ENCODE data around the genes CYP2A7 and EXOSC5.

DNA sequence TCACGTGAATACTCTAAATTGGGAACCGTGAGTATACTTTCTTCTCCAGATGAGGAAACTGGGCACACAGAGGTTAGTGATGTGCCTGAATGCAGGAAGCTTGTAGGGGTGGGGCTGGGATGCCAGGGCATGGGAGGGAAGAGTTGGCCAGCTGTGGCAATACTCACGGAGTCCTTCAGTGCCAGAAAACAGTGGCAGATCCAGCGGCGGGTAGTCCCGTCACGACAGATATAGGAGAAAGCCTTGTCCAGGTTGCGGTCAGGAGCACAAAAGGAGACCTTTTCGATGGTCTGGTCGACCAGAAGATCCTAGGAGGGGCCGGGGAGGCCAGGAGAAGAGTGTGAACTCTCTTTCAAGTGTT, 9.7 kb downstream of the NUMBL start:
- PRO-cap, result no peak
- RAMPAGE, long total RNA, result no peak

DNA sequence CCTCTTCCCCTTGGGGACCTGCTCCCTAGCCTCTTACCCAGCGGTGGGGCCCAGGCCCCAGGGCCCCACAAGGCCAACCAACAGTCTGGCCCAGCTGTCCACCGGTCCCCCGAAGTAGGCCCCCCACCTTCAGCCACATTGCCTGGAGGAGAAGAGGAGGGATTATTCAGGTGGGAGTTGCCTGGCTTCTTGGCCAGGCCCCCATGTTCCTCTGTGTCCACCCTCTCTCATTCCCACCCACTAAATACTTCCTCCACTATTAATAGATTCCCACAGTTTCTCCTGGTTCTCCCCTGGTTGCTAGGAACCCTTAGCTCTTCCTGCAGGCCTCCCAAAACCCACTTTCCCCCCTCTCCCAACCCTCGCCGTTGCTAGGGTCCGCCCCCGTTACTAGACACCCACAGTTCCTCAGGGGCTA, 2.2 kb downstream of the COQ8B start:
- PRO-cap, result no peak
- RAMPAGE, long total RNA, result no peak

DNA sequence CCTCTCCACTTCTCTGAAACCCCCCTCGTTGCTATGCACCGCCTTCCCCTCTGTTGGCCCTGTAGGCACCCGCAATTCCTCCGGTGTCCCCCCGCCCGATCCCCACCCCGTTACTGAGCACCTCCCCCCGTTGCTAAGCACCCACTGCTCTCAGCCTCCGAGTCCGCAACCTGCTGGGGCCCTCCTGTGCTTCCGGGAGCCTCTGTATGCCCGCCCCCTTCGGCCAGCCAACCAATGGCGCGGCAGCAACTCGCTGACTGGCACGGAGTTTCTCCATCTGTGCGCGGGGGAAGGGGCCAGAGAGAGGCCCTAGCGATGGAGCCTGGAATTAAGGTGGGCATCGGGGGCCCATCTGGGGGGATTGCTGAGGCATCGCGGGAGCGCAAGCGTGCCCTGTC, 1.8 kb downstream of the COQ8B start:
- PRO-cap, result bidirectional peak, plus-strand start at position 299 of the sequence, minus-strand start at position 167 of the sequence
- RAMPAGE, long total RNA, result no peak

- PRO-cap, result no peak
- RAMPAGE, long total RNA, result no peak
Measured at GRCh38 chr19:40804451-40804884, 5.5 kb downstream of the EGLN2 start.

- PRO-cap, result no peak
- RAMPAGE, long total RNA, result no peak
Measured at GRCh38 chr19:40882057-40882518, at the start of gene CYP2A7. TSS of gene CYP2A7 (minus strand) at chr19:40882231.

DNA sequence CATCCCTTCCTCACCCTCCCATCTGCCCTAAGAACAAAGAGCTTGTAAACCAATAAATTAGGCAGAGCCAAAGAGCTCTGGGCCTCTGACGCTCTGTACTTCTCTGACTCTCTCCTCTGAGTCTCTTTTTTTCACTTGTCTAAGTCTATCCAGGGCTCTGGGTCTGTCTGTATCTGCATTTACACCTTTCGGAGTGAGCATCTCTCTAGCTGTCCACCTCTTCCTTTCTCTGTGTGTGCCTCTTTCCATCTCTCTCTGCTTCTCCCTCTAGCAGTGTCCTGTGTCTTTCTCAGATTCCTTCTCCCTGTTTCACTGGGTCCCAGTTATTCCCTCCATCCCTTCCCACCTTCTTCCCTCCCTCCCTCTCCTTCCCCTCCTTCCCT, 32.0 kb upstream of the CYP2B6 start:
- PRO-cap, result no peak
- RAMPAGE, long total RNA, result no peak

DNA sequence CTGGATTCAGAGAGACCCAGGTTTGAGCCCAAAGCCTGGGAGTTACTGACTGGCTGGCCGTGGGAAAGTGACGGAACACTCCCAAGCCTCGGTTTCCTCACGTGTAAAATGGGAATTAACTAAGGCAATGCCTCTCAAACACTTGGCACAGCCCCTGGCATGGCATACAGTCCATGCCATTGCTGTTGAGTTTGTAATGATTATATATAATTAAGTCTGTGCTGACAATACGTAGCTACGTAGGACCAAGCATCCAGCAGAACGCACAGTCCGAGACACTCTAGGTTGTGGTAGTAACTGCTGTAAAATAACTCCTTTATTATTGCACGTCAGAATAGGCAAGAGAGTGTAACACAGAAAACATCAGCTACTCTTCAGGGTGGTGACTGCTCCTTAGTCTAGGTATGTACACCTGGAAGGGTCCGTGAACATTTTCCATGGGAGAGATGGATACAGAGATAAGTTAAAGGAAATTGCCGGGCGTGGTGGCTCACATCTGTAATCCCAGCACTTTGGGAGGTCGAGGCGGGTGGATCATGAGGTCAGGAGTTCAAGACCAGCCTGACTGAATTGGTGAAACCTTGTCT, 25.4 kb upstream of the CYP2S1 start:
- PRO-cap, result no peak
- RAMPAGE, long total RNA, result no peak

DNA sequence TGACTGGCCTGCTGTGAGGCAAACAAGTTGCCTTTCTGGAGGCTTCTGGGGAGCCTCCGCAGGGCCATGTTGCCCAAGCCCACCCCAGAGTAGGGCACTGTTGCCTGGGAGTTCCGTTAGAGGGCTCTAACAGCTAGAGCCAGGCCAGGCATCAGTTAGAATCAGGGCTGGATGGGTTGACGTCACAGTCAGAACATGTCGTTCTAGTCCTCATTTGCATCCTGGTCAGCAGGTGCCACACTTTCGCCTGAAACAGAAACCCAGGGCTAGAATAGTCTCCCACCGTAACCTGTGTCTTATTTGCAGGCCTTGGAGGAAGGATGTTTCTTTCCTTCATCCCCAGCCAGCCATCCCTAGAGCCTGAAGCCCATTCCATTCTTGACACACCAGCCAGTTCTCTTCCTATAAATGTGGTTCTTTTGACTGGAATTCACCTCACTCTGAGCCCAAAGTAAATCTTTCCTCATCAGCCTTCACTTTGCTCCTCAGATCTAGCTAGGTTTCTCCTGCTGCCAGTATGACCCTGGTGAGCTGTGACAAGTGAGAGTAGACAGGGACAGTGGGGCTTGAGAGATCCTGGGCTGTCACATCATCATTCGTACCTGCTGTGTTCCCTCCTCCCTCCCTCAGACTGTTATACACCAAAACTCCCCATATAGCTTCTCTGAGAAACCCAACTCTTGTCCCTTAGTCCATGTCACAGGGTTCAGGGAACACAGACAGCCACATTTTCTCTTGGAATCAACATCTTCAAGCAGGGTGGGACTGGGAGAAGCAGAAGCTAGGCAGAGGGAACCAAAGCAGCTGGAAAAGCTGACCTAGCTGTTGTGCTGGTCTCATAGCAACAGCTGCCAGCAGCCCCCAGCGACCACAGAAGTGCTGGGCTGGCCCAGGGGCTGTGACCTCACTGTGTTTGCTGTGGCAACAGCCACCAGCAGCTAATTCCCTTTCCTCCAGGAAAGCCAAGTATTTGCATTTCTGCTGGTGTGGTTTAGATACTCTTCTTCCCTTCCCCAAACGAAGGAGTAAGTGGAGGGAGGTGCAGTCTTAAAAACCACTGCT, 12.1 kb upstream of the CCDC97 start:
- PRO-cap, result unidirectional peak, plus-strand start at position 1,016 of the sequence
- RAMPAGE, long total RNA, result no peak

DNA sequence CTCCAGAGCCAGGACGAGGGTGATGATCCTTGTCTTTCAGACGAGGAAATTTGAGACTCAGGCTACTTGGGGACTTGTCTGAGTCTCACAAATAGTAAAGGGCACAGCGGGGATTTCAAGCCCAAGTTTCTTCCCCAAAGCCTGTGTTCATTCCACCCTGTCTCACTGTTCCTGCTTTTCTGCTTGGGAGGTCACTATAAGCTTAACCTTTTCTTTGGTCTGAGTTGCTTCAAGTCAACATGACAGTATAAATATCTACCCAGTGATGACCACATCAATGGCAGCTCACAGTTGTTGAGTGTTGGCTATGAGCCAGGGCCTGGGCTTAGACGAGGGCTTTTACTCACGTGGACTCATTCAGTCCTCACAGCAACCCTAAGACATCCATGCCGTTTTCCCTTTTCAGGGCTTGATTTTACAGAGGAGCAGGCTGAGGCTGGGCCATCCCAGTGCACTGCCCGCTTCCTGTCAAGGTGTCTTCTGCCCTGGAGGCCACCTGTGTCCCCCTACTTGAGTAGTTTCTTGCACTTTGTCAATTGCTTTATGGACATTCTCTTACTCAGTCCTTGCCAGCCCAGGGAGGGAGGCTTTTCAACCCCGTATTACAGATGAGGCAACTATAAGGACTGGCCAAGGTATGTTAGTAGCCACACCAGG, 10.2 kb upstream of the CCDC97 start:
- PRO-cap, result no peak
- RAMPAGE, long total RNA, result no peak

DNA sequence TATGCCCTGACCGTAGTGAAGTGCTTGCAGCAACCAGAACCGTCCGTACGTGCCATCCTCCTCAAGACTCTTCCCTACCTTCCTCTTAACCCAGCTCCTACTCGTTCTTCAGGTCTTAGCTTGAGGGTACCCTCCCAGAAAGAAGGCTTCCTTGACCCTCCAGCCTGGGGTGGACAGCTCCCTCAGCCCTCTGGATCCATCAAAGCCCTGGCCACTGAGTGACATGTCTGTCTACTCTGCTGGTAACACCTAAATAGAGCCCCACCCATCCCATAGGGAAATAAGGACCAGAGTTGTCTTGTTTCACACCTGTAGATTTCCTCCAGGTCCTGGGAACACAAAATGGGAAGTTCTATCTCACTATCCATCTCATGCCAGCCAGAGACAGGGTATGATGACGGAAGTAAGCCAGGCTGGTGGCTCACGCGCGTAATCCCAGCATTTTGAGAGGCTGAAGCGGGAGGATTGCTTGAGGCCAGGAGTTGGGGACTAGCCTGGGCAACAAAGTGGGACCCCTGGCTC, 765 bp upstream of the CCDC97 start:
- PRO-cap, result no peak
- RAMPAGE, long total RNA, result no peak

DNA sequence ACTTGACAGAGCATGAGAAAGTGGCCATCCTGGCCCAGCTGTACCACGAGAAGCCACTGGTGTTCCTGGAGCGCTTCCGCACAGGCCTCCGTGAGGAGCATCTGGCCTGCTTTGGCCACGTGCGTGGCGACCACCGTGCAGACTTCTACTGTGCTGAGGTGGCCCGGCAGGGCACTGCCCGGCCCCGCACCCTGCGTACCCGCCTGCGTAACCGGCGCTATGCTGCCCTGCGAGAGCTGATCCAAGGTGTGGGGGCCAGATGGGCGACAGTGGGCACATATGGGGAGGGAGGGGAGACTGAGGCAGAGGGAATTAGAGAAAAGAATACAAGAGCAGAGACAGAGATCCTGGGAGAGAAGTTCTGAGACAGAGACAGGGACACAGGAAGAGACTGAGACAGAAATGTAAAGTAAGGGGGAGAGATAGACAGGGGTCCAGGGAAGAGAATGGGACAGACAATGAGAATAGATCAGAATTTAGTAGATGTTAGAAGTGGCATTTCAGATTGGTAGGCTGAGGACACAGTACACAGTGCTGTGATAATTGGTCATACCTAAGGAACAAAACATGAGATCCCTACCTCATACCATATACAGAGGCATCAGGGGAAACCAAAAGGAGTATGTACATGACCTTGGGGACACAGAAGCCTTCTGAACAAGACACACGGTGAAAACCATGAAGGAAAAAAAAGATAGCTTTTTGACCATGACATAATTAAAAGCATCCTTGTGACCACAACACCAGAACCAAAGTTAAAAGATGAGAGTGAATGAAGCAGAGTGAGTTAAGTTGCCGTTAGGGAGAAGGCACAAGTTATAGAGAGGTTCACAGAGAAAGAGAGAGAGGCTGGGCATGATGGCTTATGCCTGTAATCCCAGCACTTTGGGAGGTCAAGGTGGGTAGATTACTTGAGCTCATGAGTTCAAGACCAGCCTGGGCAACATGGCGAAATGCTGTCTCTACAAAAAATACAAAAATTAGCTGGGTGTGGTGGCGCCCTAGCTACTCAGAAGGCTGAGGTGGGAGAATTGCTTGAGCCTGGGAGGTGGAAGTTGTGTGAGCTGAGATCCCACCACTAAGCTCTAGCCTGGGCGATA, 7.0 kb downstream of the CCDC97 start:
- PRO-cap, result no peak
- RAMPAGE, long total RNA, result no peak

- PRO-cap, result no peak
- RAMPAGE, long total RNA, result no peak
Measured at GRCh38 chr19:41322610-41323406, 12.8 kb downstream of the CCDC97 start.

DNA sequence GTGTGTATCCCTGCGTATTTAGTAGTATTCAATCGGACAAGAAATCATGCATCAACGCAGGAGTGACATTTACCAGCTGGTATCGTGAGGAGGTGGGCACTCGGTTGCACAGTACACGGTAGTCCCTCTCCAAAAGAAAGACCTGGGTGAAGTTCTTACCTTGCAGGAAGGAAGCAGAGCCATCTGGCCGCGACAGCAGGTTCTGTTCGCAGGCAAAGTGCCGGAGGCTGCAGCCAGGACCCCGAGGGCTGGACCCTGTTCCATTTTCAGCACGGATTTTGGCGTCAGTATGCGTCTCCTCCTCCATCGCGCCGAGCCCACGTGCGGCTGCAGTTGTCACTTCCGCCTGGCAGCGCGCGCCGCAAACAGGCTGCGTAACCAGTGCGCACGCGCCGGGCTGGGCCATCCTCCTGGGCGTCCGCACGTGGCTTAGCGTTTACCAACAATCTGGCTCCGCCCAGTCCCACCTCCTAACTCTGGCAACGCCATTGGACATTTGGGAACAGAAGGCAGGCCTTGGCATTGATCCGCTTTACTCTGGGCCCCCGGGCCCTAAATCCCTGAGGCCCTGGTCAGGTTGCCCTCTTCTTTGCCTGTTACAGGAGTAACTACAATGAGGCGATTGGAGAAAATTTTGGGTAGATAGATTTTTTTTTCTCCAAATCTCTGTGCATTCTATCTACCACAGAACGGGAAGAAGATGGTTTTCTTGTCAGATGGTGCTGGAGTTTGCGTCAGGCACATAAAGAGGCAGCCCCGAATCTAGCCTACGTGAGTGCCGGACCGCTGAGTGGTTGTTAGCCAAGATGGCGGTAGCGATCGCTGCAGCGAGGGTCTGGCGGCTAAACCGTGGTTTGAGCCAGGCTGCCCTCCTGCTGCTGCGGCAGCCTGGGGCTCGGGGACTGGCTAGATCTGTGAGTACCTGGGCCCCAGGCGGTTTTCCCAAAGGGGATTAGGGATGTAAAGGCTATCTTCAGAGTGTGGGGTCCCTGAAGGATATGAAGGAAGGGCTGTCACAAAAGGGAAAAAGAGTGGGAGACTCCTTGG, at the start of gene EXOSC5:
Gene EXOSC5, minus strand, starts transcription at position 338 of the 1,047 bp plus-strand sequence.
- PRO-cap, result unidirectional peak, minus-strand start at position 323 of the sequence; unidirectional peak, plus-strand start at position 797 of the sequence
- RAMPAGE, long total RNA, result no peak

DNA sequence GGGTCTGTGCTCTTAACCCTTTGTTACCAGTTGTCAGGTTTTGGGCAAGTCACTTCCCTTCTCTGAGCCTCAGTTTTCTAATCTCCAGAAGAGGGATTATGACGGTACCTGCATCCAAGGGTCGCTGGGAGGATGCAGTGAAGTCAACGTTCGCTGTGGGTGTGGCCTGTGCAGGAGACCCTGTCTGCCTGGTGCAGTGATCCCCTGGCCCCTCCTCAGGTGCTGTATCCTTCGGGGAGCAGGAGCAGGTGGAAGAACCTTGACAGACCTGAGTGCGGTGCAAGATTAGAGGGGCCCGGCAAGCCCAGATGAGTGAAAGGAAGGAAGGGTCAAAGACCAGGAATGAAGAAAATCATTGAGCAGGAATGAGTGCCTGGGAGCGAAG, 12.8 kb downstream of the B3GNT8 start:
- PRO-cap, result no peak
- RAMPAGE, long total RNA, result no peak

GRCh38 chr19:41420329-41421164, 6.6 kb downstream of the B3GNT8 start:
- PRO-cap, result no peak
- RAMPAGE, long total RNA, result no peak

GRCh38 chr19:41478468-41478771, 35.5 kb downstream of the ERICH4 start:
- PRO-cap, result no peak
- RAMPAGE, long total RNA, result no peak

- PRO-cap, result no peak
- RAMPAGE, long total RNA, result no peak
Measured at GRCh38 chr19:41548785-41549589, 27.0 kb upstream of the CEACAM21 start.

DNA sequence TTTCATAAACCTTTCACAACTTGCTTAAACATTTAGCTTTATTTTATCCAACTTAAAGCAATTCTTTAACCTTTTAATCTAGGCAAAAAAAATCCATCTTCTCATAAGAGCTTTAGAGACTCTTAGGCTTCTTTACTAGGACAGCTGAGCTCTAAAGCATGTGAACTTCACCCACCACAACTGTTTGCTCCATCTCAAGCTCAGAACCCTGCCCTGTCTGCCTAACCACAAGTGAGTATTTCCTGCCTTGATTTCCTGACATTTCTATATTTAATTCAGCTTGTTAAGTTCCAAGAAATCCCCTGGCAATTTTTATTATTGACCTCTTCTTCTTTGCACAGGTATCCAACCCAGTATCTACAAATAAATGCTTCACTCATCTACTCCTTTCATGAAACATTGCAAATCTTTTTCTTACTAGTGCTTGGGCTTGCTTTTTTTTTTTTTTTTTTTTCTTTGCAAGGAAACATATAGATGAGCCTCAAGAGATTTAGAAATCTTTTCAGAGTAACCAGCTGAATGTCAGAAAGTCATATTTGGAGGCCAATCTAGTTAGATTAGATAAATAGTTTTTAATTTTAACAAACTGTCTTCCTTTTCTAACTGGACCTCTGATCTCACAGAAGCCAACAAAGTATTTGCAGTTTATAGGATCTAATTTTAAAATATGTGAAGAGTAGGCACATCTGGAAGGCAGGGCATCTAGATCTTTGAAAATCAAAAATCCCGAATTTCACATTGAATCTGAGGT, 20.9 kb upstream of the CEACAM21 start:
- PRO-cap, result no peak
- RAMPAGE, long total RNA, result no peak

DNA sequence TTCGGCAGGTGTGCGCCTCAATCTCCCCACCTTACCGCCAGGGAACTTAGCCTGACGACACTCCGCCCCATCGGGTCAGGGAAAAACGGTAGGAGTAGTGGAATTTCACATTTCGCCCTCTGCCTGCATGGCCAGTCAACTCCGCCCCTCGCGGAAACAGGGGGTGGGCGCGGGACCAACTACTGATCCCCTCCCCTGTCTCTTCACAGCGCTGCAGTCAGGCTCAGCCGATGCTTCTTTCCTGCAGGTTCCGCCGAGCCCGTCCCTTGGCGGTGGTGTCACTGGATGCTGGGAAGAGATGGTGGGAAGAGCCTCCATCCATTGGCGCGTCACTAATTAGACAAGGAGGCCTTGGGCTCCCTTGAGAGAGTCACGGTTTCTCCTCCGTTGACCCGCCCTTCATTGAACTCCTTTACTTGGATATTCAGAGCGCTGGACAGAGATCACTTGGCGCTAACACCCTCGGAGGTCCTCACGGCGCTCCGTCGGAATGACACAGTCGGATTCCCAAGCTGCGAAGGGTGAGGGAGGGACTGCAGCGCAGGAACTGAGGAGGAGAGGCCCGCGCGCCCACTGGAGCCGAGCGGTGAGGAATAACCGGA, 11.4 kb upstream of the CEACAM21 start:
- PRO-cap, result no peak
- RAMPAGE, long total RNA, result no peak

GRCh38 chr19:41671433-41672072, 16.5 kb downstream of the CEACAM7 start:
- PRO-cap, result no peak
- RAMPAGE, long total RNA, result no peak

All from Karpas-422 (cell line).